Penis (tissue), 1 donor: ENCODE measurements around the gene NLRC3.

- PRO-cap, result no peak
Observed at GRCh38 chr16:3530422-3530830, 29.6 kb downstream of the CLUAP1 start.

DNA sequence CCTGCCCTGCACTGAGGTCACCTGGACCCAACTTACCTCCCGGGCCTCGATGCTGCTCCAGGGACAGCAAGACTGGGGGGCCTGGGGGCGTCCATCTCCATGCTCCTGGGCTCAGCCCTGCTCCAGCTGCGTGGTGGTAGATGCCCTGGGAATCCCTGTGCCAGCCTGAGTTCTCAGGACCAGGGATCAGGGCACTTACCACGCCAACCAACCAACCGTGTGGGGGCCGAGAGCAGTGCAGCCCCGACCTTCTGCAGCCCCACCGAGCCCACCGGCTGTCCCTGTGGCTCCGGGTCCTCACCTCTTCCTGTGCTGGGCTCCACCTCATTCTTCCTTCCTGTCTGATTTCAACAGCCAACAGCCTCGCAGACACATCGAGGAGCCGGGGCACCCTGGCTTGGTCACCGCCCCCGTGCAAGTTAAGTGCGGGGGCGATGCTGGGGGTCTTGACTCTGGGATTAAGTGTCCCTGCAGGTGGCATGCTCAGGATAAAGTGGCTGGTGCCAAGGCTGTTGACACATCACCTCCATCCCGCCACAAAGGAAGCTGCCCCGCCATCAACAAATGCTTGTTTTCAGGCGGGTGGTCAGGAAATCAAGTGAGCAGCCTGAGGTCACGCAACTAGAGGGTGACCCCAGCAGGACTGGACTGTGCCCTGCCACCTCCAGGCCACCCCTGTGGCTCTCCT is at the start of gene NLRC3:
TSS of gene NLRC3 (minus strand) at position 291 of the 688 bp plus-strand sequence.
- PRO-cap, result no peak

DNA sequence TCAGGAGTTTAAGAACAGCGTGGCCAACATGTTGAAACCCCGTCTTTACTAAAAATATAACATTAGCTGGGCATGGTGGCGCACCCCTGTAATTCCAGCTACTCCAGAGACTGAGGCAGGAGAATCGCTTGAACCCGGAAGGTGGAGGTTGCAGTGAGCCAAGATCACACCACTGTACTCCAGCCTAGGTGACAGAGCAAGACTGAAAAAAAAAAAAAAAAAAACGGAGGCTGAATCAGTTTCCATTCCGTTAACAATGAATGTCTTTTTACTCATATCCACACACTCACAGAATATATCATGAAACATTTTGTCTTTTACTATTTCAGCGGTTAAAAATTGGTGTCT is 10.6 kb upstream of the SLX4 start:
- PRO-cap, result no peak

DNA sequence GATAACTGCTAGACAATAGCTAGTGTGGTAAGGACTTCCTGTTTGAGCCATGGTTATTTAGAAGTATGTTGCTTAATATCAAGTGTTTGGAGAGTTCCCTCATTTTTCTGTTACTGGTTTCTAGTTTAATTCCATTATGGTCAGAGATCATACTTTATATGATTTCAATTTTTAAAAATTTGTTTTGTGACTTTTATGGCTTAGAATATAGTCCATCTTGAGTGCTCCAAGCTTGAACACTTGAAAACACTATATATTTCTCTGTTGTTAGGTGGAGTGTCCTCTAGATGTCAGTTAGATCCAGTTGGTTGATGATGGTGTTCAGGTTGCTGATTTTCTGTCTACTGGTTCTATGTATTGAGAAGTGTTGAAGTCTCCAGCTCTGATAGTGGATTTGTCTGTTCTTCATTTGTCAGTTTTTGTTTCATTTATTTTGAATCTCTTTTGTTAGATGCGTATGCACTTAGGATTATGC is 15.0 kb upstream of the SLX4 start:
- PRO-cap, result no peak

- PRO-cap, result no peak
Observed at GRCh38 chr16:3662554-3663786, 8.5 kb downstream of the DNASE1 start.

DNA sequence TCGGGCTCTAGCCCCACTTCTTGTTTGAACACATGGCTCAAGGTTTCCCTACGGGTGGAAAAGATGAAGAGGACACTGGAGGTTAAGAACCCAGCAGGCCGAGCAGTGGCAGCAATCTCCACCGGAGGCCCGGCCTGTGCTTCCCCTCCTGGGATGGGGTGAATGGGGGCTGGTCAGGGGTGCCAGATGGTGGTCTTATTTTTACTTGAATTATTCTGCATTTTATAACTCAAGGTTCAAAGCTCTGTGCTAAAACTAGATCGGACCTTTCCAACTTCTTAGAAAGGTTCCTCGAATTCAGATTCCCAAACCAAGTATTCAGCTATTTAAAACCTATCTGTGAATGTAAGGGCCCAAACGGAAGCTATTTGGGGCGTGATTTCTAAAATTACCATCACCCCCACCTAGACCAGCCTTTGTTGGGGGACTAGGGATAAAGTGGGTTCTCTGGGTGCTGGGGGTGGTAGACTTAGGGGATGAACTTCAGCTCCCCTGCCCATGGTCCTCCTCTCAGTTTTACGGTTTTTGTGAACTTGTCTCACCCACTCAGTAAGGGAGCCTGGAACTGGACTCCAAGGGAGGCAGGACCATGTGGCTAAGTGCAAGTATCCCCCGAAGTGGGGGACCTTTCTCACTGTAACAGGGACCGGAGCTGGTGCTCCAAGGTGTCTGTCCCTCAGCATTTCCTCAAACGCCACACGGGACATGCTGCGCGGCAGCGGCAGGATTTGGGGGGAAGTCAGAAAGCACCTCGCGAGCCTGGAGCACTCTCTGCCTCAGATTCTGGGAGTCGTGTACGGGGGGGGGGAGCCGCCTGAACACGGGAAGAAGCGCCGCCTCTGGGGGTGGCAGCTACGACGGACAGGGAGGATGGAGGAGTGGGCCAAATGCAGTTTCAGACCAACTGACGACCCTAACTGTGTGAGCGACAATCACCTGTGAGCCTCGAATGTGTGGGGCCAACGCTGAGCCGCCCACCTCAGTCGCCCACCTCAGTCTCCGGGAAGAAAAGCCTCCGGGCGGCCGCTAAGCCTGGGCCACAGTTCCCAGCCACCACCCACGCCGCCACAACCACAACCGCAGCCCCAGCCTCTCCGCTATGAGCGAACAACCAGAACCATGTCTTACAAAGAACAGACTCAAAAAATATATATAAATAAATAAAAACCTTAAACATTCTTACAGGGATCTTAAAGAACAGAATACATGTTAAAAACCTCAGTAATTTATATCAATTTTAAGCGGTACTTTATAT is 8.5 kb upstream of the TRAP1 start:
- PRO-cap, result no peak

DNA sequence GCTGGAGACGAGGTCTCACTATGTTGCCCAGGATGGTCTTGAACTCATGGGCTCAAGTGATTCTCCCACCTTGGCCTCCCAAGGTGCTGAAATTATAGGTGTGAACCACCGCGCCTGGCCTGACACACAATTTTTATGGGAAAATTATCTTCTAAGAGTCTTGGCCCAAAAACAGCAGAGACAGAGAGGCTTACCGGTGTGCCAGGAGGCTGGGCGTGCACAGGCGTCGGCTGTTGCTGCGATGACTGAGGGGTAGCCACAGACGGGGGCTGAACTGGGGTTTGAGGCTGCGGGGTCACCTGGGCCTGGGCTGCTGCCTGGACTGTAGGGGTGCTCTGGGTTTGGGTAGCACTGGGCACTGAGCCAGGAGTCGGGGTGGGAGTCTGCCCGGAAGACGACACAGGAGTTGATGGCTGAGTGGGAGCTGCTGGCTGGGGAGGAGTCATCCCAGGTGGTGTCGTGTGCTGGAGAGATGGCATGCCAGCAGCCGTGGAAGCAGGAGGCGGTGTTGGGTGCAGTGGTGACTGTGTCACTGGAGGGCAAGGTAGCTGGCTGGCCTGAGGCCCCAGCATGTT is 53.1 kb upstream of the TRAP1 start:
- PRO-cap, result no peak

GRCh38 chr16:3881583-3881948 is 1.1 kb upstream of the CREBBP start:
- PRO-cap, result bidirectional peak, plus-strand start at chr16:3881833, minus-strand start at chr16:3881677

DNA sequence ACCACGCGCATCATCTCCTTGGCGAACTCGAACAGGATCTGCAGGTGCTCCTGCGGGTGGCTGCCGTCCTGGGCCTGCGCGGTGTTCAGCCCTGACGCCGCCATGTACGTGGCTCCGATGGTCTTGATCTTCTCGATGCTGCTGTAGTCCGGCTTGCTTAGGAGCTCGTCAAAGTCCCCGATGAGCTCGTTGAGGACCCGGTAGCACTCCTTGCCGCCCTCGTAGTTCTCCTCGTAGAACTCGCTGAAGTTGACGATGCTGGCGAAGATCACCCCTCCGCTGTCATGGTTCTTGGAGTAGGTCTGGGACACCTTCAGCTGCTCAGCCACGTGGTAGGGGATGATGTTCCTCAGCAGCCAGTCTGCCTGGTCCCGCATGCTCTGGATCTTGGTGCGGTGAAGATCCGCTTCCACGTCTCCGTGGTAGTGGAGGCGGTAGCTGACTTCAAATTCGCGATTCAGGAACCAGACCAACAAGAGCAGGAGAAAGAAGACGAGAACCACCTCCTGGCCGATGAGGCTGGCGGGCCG is 85.9 kb upstream of the CREBBP start:
- PRO-cap, result no peak

DNA sequence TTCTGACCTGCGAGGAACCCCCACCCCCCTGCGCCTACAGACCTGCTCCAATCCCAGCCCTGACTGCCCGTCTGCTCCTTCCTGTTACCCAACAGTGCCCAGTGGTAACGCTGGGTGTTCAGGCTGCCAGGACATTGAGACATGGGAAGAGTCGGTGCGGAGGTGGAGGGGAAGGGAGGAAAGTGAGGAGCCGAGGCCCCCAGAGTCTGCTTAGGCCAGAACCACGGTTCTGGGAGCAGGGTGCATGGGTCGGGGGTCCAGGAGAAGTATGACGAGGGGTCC is 111.9 kb upstream of the CREBBP start:
- PRO-cap, result no peak

GRCh38 chr16:4064794-4065664 is 51.2 kb downstream of the ADCY9 start:
- PRO-cap, result no peak

- PRO-cap, result no peak
Observed at GRCh38 chr16:4077106-4077691, 39.0 kb downstream of the ADCY9 start.

DNA sequence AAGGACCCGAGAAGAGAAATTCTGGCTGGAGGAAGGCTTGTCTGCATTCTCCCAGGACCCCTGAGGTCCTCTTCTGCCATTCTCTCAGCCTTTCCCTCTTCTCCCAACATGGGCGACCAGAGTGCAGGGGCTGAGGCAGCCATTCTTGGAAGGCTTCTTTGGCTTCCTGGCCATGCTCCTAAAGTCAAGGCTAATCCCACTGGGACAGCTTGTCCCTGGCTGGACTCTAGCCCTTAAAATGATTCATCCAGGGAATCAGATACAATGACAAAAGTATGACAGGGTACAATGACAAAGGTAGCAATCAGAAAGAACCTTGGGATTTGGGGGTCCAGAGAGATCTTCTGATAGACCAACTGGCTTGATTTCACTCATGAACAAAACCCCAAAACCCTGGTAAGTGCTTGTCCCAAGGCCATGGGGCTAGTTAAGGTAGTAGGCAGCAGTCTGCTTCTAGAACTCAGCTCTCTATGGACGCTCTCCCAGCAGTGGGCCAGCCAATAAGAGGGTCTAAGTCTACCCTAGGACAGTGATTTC is 26.7 kb downstream of the SRL start:
- PRO-cap, result no peak

DNA sequence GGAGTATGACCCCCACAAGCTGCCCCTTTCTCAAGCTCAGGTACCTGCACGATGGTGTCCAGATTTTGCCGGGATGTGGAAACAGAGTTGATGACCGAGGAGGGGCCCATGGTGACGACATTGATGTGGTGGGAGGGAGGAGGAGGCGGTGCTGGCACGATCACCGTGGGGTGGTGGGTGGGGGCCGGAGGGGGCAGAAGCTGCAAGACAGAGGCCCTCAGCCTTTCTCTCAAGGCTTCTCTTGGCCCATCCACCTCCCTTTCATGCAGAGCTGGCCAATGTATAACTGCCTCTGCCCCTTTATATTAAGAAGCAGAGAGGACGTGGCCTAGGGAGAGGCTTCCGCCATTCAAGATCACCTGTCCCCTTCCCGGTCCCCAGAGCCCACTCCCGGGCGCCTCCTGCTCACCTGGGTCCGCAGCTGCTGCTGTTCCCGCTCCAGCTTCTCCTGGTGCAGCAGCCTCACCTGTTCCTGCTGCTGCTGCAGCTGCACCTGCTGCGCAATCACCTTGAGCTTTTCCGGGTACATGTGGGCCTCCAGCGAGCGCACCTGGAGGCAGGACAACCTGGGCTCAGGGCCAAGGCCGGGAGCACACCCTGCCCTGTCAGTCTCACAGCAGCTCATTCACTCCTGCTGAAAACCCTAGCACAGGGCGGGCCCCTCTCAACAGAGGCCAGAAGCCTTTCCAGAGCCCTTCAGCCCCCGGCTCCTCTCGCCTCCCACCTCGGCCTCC is 12.6 kb downstream of the TFAP4 start:
- PRO-cap, result no peak

DNA sequence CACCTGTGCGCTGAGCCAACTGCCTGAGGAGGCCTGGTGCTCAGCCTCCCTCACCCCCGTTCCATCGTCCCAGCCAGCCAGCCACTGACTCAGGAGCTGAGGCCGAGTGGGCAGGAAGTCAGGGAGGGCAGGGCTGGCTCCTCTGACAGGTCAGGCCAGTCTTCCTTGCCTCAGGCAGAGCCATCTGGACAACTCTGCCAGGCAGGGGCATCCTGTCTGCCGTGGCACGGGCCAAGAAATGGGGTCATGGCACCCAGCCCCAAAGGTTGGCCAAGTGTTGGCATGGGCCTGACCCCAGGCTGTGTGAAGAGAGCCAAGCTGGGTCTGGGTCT is 2.7 kb upstream of the VASN start:
- PRO-cap, result no peak

- PRO-cap, result bidirectional peak, plus-strand start at chr16:4374285, minus-strand start at chr16:4374042
Observed at GRCh38 chr16:4373732-4374735, 2.4 kb downstream of the VASN start.

DNA sequence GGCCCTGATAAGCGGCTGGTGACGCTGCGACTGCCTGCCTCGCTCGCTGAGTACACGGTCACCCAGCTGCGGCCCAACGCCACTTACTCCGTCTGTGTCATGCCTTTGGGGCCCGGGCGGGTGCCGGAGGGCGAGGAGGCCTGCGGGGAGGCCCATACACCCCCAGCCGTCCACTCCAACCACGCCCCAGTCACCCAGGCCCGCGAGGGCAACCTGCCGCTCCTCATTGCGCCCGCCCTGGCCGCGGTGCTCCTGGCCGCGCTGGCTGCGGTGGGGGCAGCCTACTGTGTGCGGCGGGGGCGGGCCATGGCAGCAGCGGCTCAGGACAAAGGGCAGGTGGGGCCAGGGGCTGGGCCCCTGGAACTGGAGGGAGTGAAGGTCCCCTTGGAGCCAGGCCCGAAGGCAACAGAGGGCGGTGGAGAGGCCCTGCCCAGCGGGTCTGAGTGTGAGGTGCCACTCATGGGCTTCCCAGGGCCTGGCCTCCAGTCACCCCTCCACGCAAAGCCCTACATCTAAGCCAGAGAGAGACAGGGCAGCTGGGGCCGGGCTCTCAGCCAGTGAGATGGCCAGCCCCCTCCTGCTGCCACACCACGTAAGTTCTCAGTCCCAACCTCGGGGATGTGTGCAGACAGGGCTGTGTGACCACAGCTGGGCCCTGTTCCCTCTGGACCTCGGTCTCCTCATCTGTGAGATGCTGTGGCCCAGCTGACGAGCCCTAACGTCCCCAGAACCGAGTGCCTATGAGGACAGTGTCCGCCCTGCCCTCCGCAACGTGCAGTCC is 10.9 kb downstream of the VASN start:
- PRO-cap, result no peak

GRCh38 chr16:4390509-4390980 is 18.9 kb downstream of the VASN start:
- PRO-cap, result no peak

- PRO-cap, result no peak
Observed at GRCh38 chr16:4392031-4393283, 20.8 kb downstream of the VASN start.

GRCh38 chr16:4534180-4534898 is 4.2 kb downstream of the CDIP1 start:
- PRO-cap, result no peak